Amniotic epithelial cell (primary cell): ENCODE measurements around the genes SENP3, EFNB3 and GUCY2D.

GRCh38 chr17:7495684-7496394 lies 14.6 kb downstream of the SLC35G6 start:
- RRBS: no CpG with 5 or more reads among the region's 13 CpGs

GRCh38 chr17:7557056-7557682 lies 1.4 kb upstream of the TNFSF13 start:
- RRBS: no CpG with 5 or more reads among the region's 19 CpGs

DNA sequence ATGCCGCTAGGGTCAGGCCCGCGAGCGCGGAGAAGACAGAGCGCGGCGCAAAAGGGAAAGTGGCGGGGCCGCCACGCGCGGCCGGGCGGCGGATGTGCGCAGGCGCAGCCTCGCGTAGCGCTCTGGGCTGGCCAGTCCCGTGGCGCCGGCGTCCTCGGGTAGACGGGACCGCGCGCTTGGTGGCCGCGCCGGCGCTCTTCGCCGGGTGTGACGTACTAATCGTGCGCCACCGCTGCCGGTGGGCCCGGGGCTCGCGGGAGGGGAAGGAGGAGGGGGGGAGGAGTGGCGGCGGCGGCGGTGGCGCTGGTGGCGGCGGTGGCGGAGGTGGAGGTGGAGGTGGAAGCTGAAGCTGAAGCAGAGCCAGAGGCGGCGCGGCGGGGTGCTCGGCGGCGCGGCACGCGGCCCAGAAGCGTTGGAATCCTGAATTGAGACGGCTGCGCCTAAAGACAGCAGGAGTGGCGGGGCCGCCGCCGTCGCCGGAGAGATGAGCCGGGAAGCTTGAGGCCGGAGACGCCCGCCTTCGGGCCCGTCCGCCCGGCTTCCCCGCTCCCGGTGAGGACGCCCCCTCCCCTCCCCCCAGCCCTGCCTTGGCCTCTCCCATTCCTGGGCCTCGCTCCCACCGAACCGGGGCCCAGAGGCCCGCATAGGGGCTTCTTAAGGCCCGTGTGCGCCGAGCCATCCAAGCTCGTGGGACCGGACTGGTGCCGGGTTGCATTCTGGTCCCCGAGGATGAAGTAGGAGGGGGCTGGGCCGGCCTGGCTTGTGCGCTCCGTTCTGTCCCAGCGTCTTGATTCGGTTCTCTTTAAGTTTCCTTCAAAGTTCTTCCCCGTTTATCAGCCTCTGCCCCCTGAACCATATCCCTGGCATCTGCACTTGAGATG lies at the start of gene SENP3:
Gene SENP3 (plus strand): TSS at position 208 of the 881 bp plus-strand sequence.
- RRBS: 2% methylated on average over 32 of the region's 99 CpGs

GRCh38 chr17:7587321-7588477 lies 2.2 kb downstream of the SOX15 start:
- RRBS: no CpG with 5 or more reads among the region's 17 CpGs

DNA sequence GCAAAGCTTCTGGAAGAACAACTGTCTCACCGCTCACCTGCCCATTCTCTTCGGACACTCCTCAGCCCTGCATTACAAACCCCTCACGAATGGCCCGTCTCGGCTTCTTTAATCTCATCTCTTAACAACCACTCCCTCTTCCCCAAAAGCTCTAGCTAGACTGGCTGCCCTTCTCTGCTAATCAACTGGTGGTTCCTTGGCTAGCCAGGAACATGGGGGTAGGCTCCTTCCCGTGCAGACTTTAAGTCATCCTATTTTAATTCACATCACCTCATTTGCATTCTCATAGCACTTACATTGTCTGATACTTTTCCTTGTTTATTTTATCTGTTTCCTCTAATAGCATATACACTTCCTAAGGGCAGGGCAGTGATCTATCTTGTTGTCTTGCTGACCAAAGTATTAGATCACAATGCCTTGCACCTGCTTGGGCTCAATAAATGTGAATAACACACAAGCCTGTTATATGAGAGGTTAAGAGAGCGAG lies 9.9 kb downstream of the TP53 start:
- RRBS: no CpG with 5 or more reads among the region's 7 CpGs

DNA sequence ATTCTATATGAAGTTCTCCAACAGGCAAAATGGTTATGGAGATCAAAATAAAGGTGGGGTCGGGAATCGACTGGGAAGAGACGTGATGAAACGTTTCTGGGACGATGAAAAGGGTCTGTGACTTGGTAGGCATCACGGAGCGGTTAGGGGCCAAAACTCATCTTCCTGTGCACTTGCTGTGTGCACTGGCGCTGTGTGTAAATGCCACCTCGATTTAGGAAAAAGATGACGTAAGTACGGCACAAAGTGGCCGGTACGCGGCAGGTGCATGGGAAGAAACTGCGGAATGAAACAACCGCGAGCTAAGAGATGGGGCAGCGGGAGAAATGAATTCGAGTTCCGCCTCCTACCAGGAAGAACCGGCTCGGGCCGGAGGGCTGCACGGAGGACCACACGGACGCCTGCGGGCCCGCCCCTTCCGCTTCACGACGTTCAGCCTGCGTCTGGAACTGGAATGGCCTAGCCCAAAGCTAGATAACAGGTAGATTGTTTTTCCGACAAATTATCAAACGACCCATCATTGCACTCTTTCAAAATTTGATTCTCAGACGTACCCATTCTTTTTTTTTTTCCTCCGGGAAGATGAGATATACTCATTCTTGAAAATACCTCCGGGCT lies 1.4 kb downstream of the TP53 start:
- RRBS: 0% methylated on average over 1 of the region's 37 CpGs

DNA sequence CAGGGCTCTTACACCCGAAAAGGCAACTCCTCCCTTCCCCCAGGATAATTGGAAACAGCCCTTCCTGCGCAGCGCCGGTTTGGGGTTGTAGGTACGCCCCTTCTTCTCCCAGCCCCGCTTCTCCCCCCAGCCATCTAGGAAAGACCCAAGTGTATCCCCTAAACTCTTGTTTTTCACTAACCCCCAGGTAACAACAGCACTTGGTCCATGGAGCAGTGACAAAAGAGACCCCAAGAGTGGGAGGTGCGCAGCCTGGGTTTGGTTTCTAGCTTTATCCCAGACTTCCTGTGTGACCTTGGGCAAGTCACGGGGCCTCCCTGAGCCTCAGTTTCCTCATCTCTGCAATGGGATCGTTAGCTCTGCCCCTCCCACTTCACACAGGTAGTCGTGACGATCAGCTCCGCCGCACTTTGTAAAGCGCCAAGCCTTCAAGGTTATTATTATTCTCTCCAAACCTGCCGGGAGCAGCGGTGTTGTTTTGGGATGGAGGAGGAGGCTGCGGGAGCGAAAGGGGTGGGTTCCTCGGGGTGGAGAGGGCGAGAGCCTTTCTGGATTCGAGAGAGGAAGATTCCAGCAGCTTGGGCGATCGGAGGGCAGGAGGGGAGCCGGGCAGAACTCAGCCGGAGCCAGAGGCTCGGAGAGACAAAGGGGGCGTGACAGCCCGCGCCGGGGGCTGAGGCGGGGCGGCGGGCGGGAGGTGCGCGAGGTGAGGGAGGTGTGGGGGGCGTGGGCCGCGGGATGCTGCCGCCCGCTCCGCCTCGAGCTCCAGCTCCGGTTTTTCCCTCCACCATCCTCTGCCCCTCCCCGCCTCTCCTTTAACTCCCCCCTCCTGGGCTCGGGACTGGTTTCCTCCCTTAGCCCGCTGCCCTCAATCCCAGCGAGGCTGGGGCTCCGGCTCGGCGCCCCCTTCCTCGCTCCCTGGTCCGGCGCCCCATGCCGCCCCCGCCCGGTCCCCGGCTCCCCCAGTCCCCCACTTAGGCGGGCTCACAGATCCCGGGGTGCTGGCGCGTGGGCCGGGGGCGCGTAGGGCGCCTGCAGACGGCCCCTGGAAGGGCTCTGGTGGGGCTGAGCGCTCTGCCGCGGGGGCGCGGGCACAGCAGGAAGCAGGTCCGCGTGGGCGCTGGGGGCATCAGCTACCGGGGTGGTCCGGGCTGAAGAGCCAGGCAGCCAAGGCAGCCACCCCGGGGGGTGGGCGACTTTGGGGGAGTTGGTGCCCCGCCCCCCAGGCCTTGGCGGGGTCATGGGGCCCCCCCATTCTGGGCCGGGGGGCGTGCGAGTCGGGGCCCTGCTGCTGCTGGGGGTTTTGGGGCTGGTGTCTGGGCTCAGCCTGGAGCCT lies at the start of gene EFNB3:
Gene EFNB3 (plus strand): TSS at position 844 of the 1,336 bp plus-strand sequence.
- RRBS: 4% methylated on average over 13 of the region's 85 CpGs

GRCh38 chr17:7716486-7716736 lies 1.1 kb upstream of the DNAH2 start:
- RRBS: no CpG with 5 or more reads among the region's 4 CpGs

DNA sequence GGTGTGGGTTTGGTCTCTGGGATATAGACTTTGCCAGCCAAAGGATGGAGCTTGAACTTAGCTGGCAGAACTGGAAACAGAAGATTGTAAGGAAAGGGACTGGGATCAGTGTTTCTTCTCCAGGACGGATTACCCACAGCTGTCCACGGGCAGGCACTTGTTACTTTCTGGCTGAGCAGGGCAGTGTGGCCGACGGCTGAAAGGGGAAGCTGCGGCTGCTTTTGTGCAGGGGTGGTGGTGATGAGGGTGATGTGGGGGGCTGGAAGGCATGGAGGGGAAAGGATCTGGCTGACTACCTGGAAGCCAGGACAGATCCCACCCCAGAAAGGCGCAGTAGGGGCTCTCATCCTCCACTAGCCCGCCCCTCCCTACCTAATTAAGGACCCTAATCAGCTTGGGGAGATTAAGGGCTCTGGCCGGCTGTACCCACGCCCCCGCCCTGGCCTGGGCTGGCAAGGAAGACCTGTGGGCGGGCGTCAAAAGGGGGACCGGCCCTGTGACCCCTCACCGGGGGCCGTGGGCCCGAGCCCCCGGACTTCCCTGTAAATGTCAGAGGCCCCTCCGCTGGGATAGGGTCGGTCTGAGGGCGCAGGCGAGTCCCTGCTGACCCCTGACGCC lies at the start of gene GUCY2D:
Gene GUCY2D (plus strand): TSS at position 423 of the 618 bp plus-strand sequence.
- RRBS: 16% methylated on average over 6 of the region's 22 CpGs

- RRBS: no CpG with 5 or more reads among the region's 8 CpGs
These were observed 14.2 kb downstream of the GUCY2D start for GRCh38 chr17:8016663-8016998.

GRCh38 chr17:8021314-8021927 lies 17.4 kb upstream of the ALOX15B start:
- RRBS: no CpG with 5 or more reads among the region's 10 CpGs

- RRBS: no CpG with 5 or more reads among the region's 15 CpGs
These were observed 9.6 kb downstream of the ALOX15B start for GRCh38 chr17:8048317-8048965.

GRCh38 chr17:8057671-8058329 lies 18.9 kb downstream of the ALOX15B start:
- RRBS: no CpG with 5 or more reads among the region's 23 CpGs

- RRBS: no CpG with 5 or more reads among the region's 18 CpGs
These were observed 731 bp upstream of the ALOXE3 start for GRCh38 chr17:8119008-8119482.

GRCh38 chr17:8145471-8145898 lies 6.7 kb downstream of the PER1 start:
- RRBS: no CpG with 5 or more reads among the region's 6 CpGs

DNA sequence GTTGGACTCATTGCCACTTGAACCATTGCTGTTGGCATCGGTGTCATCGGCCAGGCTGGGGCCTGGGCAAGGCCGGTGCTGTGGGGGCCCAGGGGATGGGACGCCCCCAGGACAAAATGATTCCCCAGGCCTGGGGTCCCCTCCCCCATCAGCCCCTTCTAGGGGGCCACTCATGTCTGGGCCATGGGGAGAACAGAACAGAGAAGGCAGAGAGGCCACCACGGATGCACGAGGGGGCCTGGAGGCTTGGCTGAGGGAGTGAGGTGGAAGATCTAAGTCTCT lies 1.7 kb downstream of the PER1 start:
- RRBS: no CpG with 5 or more reads among the region's 6 CpGs

GRCh38 chr17:8159347-8160241 lies 3.2 kb downstream of the VAMP2 start:
- RRBS: no CpG with 5 or more reads among the region's 5 CpGs

DNA sequence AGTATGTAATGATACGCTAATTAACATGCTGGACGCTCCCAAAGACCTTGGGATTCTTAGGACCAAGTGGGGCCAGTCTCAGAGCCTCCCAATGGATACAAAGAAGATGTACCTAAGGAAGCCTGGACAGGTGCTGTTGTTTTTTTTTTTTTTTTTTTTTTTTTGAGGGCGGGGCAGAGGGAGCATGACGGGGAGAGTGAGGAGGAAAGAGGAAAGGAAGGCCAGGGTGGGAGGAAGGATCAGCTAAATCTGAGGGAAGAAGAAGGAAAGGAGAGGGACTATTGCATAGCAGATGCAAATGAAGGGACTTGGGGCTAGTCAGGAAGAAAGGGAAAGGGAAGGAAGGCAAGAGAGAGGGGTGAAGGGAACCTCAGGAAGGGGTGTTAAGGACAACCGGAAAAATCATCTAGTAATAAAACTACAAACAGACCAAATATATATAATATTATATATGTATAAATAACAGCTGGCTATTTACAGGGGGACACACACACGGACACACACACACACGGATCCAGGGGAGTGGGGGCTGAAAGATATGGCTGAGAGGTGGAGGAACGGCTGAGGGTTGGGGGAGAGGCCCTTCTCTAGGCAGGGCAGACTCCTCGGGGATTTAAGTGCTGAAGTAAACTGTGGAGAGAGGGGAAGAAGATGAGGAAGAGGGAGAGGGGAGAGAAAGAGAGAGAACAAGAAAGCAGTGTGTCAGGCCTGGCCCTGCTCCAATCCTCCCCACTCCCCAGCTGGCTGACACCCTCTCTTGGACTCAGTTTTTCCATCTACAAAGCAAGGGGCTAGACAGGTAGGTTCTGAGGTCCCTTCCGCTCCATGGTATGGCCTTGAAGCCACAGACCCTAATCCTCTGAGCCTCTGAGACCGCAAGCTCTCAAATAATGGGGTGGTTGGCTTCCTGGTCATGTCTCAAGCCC lies 2.2 kb downstream of the VAMP2 start:
- RRBS: no CpG with 5 or more reads among the region's 11 CpGs

DNA sequence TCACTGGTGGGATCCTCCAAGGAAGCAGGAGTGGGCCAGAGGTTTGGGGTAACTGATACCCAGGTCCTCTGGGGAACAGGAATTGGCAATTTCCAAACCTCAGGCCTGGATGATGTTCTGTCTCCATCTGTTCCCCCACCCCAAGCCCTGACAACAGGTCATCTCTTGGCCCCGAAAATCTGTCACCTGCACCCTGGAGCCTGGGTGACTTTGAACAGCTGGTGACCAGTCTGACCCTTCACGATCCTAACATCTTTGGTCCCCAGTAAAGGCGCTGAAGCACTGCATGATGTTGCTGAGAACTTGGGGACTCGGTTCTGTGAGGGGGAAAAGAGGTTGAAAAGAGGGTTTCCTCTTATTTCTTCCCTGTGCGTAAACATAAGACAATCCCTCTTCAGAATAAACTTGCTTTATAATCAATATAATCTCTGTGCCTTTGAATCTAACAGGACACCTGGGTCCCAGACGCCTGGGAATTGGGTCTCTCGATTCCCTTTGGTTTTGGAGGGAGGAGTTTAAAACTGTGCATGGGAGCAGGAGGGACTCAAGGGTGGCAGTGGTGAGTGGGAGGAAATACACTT lies 1.3 kb downstream of the RANGRF start:
- RRBS: no CpG with 5 or more reads among the region's 7 CpGs

GRCh38 chr17:8312189-8312735 lies 2.2 kb downstream of the ARHGEF15 start:
- RRBS: 80% methylated on average over 3 of the region's 16 CpGs